M059J (cell line): ENCODE measurements around a stretch of chr14.

- RAMPAGE, long total RNA: no peak
Observed at GRCh38 chr14:105491421-105491859, 394 bp downstream of the TEDC1 start.

GRCh38 chr14:105495759-105496948 is 5.1 kb downstream of the TEDC1 start:
- RAMPAGE, long total RNA: no peak

DNA sequence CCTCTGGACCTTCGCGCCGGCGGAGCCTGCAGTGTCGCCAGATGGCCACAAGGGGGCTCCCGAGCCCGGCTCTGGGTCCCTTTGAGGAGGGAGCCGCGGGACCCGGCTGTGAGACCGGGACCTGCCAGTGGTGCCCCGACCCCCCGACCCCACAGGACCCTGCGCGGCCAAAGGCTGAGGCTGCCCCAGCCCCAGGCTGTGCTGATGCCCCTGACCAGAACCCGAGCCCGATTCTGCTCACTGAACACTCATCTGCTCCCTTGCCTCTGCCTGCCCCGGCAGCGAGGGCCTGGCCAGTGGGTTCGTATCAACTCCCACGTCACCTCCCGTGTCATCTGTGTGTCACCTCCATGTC is 11.6 kb downstream of the TMEM121 start:
- RAMPAGE, long total RNA: no peak

- RAMPAGE, long total RNA: no peak
Observed at GRCh38 chr14:105742627-105743148, 216.3 kb downstream of the TMEM121 start.

- RAMPAGE, long total RNA: no peak
Observed at GRCh38 chr14:105967541-105967898, 441.1 kb downstream of the TMEM121 start.

DNA sequence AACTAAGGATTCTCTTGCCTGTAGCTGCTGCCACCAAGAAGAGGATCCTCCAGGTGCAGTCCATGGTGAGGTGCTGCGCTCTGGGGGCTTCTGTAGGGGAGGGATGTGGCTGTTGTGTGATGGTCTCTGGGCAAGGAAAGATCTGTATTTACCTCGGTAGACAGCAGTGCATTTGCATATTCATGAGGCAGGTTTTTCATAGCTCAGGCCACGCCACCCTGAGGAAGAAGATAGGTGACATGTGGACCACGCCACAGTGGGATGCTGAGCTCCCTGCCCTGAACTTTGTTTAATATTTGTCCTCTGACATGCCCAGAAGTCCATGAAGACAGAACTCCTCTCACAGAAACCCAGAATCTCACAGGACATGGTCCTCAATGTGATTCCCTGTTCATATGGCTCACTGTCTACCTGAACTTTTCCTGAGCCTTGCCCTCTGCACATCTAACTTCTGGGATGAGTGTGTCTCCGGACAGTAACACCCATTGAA is 750.6 kb downstream of the TMEM121 start:
- RAMPAGE, long total RNA: no peak

DNA sequence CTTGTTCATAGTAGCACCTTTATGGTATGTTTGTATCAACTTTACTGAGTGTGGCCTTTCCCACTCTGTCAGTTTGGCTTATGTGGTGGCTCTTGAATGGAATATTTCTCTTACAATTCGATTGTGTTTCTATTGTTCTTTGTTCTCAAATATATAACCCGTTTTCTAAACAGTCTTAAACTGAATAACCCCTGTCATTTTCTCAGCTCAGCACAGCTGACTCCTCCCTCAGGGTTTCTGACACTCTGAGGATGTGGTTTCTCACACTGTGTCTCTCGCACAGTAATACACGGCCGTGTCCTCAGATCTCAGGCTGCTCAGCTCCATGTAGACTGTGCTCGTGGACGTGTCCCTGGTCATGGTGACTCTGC is 984.4 kb downstream of the TMEM121 start:
- RAMPAGE, long total RNA: no peak

DNA sequence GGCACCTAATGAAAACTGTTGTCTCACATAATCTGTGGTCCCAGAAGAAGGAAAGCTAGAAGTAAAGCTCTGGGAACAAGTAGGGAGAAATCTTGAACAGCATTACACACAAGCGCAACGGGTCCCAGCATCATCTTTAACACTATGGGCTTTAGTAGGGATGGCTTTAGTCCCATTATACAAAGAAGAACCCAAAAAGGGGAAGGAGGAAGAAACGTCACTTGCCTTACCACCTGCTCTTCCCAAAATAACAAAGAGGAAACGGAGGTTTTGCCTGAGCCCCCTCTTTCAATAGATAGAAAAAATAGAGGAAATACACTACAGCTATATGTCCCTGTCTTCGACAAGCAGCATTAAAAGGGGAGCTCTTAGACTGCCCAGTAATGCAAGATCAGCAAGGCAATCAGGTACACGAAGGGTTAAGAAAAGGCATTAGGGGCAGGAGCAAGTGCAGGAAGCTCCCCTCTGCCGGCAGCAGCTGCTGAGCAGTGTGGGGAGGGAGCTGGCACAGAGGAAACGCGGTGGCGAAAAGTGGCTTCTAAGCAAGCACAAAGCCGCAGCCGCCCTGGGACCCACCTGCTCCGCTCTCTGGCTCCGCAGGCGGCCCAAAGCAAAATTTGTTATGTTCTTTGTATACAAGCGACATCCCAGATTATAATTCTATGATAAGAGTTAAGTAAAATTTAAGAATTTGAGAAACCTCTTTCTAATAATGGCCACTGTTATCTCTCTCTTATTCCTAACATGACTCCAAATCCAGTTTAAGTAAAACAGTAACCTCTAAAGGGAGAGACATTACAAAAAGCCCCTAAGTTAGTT is 1172.4 kb downstream of the TMEM121 start:
- RAMPAGE, long total RNA: no peak

- RAMPAGE, long total RNA: no peak
Observed at GRCh38 chr14:106848199-106849093, 1322.1 kb downstream of the TMEM121 start.

GRCh38 chr14:106872311-106873445 is 1346.3 kb downstream of the TMEM121 start:
- RAMPAGE, long total RNA: no peak